Right atrium auricular region (tissue), 2 donors: ENCODE measurements around the gene XPNPEP3.

DNA sequence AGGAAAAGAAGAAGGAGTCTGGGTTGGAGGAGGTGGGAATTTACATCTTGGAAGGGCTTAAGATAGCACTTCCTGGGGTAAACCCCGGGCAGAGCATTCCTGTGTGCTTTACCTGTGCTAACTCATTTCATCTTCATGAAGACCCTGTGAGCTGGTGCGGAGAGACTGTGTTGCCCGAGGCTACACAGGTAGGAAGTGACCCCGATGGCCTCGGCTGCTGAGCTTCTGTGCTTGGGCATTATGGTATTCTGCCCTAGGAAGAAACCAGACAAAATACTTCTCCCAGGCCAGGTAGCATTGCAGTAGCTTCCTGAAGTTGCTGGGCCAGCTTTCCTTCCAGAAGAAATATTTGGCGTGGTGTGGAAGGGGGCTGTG is 16.4 kb downstream of the TNRC6B start:
- PRO-cap = no peak
- RAMPAGE, long total RNA, 2 experiments = no peak in any of the 2 experiments

- PRO-cap = no peak
- RAMPAGE, long total RNA, 2 experiments = no peak in any of the 2 experiments
These were observed 43.0 kb downstream of the TNRC6B start for GRCh38 chr22:40220599-40221275.

DNA sequence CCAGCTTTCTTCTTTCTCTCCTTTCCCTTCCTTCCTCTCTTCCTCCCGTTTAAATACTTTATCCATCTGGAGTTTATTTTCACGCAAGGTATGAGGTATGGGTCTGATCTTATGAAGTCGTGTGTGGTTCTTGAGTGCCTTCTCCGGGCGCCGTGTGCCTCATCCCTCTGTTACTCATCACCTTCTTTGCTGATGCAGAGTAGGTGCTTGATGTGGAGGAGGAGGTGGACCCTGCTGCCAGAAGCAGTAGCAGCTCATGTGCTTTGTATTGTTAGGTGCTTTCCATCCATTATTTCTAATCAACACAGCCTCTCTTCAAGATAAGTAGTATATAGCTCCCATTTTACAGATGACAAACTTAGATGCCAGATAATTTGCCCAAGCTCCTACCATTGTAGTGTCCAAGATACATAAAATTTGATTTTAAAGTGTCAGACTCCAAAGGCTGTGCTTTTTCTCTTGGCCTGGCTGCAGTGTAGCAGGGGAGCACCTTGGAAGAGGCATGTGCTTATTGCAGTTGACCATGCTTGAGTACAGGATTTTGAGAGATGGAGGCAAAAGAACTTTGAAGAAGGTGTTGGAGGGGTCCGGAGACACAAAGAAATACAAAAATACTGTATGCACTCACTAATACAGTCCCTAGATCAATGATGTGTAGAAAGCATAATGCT is 47.1 kb downstream of the TNRC6B start:
- PRO-cap = no peak
- RAMPAGE, long total RNA, 2 experiments = no peak in any of the 2 experiments

DNA sequence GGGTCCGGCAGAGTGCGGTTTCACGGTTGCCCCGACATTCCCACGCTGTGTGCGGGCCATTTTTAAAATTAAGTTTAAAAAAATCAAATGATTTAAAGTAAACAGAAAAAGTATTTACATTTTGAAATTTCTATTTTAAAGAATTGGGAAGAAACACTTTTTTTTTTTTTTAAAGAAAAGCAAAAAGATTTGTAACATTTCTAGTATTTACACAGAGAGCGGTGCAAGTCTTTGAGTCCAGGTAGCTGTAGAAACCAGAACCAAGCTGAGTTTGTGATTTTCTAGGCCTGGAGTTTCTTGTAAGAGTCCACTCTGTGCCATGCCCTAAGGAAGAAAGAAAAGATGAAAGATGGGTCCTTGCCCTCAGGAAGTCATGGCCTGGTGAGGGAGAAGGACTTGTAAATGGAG is 82.3 kb downstream of the TNRC6B start:
- PRO-cap = no peak
- RAMPAGE, long total RNA, 2 experiments = no peak in any of the 2 experiments

DNA sequence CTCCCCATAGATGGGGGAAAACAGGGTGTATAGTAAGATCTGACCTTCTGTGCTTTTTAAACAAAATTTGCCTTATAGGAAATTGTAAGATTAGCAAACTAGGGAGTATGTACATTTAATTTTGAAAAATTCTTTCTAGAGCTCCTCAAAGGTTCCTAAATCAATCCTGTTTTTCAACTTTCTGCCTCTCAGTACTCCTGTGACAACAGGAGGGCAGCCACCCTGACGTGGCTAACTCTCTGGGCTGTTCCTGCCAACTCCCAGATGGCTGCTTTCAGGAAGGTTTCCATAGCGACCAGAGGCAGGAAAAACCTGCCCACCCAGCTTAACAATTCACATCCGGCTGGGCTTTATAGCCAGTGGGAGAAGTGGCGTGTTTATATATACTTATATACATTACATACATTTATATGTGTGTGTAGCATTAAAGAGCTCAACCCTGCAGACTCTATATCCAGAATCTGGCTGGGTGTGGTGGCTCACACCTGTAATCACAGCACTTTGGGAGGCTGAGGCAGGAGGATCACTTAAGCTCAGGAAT is 26.5 kb downstream of the SGSM3 start:
- PRO-cap = unidirectional peak, minus-strand start at position 249 of the sequence
- RAMPAGE, long total RNA, 2 experiments = no peak in any of the 2 experiments

DNA sequence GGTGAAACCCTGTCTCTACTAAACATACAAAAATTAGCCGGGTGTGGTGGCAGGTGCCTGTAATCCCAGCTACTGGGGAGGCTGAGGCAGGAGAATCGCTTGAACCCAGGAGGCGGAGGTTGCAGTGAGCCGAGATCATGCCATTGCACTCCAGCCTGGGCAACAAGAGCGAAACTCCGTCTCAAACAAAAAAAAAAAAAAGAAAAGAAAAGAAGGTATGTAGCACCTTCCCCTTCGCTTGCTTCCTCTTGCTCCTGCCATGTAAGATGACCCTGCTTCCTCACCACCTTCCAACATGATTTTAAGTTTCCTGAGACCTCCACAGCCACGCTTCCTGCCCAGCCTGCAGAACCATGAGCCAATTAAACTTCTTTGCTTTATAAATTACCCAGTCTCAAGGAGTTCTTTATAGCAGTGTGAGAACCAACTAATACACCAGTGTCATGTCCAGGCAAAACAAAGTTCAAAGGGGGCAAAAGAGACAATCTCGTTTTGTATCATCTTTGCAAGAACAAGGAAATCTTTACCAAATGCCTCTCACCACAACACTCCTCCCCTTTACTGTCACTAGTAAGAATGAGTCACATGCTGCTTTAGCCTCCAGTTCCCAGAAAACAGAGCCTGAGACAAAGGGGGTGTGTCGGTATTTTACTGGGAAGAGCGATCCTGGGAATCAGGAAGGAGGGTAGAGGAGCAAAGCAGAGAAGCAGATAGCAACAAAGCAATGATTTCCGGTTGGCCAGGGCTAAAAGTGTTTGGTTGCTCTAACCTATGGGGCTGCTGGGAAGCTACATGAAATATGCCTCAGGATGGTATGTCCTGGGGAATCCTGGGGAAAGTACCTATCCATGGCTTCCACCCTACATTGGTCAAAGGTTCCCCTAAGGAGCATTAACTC is 10.5 kb upstream of the MCHR1 start:
- PRO-cap = no peak
- RAMPAGE, long total RNA, 2 experiments = no peak in any of the 2 experiments

GRCh38 chr22:40835717-40836044 is 16.5 kb upstream of the SLC25A17 start:
- PRO-cap = no peak
- RAMPAGE, long total RNA, 2 experiments = no peak in any of the 2 experiments

GRCh38 chr22:40856780-40857851 is at the start of gene XPNPEP3:
Gene XPNPEP3 (plus strand): TSS chr22:40857148.
- PRO-cap = bidirectional peak, plus-strand start at chr22:40857100, minus-strand start at chr22:40856966
- RAMPAGE, long total RNA, 2 experiments = start-site peak on the plus strand in 2 of 2 experiments, at chr22:40857097-40857162 at its widest, 209 to 378 reads per replicate

DNA sequence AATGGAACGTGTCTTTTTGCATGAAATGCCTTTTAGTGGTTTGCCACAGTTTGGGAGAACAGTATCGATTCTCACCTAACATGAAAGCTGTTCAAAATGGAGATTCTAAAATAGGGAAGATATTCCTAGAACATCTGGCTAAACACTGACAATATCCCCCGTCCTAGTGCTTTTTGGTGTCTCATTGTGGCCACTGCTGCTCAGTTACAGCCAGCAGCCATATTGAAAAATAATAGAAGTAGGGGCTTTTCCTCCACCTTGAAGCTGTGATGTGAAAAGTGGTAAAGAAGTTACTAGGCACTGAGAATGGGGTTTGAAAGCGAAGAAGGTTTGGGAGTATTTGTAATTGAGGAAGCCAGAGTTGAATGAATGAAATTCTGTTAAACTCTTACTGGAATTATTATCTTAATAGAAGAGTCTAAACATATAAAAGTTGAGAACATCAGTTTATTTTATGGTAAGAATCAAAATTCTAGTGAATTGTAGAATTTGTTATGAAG is 1.1 kb downstream of the RBX1 start:
- PRO-cap = no peak
- RAMPAGE, long total RNA, 2 experiments = no peak in any of the 2 experiments

DNA sequence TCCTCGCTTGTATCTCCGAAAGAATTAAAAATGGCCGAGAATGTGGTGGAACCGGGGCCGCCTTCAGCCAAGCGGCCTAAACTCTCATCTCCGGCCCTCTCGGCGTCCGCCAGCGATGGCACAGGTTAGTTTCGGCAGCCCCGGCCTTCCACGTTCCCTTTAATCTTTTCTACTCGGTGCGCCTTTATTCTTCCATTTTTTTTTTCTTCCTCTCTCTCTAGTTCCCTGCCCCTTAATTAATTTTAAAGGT is 508 bp downstream of the EP300 start:
- PRO-cap = no peak
- RAMPAGE, long total RNA, 2 experiments = no peak in any of the 2 experiments

DNA sequence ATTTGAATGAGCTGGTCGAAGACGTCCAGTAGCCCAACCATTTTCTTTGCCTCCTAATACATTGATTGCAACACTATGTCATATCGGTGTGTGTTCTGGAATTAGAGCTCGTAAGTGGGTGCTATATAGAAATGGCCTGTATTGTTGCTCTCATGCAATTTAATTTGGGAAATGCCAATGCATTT is 725 bp downstream of the EP300 start:
- PRO-cap = no peak
- RAMPAGE, long total RNA, 2 experiments = no peak in any of the 2 experiments

GRCh38 chr22:41093910-41094660 is 1.7 kb downstream of the EP300 start:
- PRO-cap = no peak
- RAMPAGE, long total RNA, 2 experiments = no peak in any of the 2 experiments

GRCh38 chr22:41168228-41168936 is 36.7 kb upstream of the L3MBTL2 start:
- PRO-cap = no peak
- RAMPAGE, long total RNA, 2 experiments = no peak in any of the 2 experiments

- PRO-cap = no peak
- RAMPAGE, long total RNA, 2 experiments = no peak in any of the 2 experiments
These were observed 23.7 kb upstream of the L3MBTL2 start for GRCh38 chr22:41181497-41181814.

DNA sequence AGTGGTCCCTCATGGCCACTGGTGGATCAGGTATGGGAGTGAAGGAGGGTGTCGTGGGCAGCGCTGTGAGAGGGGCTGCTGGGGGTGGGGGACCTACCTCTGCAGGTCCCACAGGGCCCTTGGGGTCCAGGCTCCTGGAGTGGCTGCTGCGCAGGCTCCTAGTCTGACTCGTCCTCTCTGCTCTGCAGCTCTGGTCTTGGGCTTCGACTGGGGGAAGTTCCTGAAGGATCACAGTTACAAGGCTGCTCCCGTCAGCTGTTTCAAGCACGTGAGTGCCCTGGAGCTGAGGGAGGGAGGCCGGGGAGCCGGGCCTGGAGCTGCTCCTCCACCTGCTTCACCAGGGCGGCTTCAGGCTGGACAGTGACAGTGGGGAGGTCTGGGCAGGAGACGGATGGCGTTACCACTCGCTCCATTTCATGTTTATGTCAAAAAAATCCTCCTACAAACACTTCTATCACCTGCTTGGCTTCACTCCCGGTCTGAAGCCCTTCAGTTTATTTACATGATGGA is 11.9 kb downstream of the L3MBTL2 start:
- PRO-cap = unidirectional peak, minus-strand start at position 209 of the sequence
- RAMPAGE, long total RNA, 2 experiments = no peak in any of the 2 experiments

GRCh38 chr22:41256676-41257446 is 16.1 kb upstream of the CHADL start:
- PRO-cap = no peak
- RAMPAGE, long total RNA, 2 experiments = no peak in any of the 2 experiments

DNA sequence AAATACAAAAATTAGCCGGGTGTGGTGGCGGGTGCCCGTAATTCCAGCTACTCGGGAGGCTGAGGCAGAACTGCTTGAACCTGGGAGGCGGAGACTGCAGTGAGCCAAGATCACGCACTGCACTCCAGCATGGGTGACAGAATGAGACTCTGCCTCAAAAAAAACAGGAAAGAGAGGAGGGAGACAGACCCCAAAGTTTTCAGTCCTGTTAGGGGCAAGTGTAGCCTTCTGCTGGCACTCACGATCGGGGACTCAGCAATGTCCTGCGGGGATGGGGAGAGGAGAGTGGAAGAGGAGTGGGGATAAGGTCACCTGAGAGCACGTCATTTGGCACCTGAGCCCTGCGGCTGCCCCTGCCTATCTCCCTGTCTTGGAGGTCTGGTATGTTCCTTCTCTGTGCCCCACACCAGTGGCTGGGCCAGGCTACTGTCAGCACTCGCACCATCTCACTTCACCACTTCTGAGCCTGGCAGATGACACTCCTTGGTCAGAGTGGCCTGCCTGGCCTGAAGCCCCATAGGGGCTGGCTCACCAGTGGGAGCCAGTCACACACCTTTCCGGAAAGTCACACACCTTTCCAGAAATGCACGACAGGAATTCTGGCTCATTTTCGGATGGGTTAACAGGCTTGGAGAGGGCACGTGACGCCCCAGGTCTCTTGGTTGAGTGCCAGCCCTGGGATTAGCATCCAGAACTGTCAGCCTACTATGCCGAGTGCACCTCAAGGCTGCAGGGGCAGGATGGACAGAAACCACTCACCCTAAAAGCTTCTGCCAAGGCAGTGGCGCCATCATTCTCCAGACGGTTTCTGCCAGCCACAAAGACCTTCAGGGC is 20.2 kb upstream of the CHADL start:
- PRO-cap = unidirectional peak, minus-strand start at position 254 of the sequence
- RAMPAGE, long total RNA, 2 experiments = no peak in any of the 2 experiments

DNA sequence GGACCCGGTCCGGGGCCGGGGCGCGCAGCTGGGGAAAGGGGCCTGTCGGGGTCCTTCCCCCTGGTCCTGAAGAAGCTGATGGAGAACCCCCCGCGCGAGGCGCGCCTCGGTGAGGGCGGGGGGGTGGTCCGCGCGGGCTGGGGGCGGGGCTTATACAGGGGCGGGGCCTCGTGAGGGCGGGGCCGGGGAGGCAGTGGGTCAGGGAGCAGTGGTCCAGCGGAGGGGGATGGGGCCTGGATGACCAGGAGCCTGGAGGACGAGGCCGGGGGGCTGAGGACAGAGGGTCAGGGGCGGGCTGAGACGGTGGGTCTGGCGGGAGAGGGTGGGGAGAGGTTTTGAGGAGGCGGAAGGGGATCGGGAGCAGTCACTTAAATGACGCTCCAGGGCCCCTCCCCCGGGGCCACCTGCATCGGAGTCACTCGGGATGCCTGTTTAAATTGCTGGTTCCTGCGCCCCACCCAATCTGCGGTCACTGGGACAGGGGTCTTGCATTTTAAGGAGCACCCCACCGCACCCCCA is 410 bp downstream of the TEF start:
- PRO-cap = bidirectional peak, plus-strand start at position 208 of the sequence, minus-strand start at position 80 of the sequence
- RAMPAGE, long total RNA, 2 experiments = no peak in any of the 2 experiments

DNA sequence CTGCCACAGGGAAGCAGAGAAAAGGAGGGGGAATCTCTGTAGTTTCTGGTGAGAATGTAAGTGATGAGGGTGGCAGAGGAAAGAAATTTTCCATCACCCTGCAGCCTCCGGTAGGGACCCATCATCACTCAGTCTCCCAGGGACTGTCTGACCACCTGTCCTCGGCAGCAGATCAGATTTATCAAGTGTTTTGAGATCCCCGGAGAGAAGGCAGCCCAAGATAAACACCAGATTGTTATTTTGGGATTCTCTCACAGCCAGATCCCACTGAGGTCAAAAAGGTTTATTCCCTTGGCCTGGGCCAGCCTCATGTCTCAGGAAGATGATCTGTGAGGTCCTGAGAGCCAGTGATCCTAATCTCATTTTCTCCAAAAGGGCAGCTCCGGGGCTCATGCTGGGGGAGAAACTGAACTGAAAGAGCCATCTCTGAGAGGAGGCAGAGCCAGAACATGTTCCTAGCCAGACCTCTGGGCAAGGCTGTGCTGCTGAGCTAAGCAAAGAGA is 7.8 kb downstream of the TOB2 start:
- PRO-cap = no peak
- RAMPAGE, long total RNA, 2 experiments = no peak in any of the 2 experiments

GRCh38 chr22:41445706-41446600 is 648 bp downstream of the TOB2 start:
- PRO-cap = bidirectional peak, plus-strand start at chr22:41446176, minus-strand start at chr22:41445854; bidirectional peak, plus-strand start at chr22:41446289, minus-strand start at chr22:41446274
- RAMPAGE, long total RNA, 2 experiments = no peak in any of the 2 experiments